Osteocyte (in vitro differentiated cells): ENCODE measurements around a stretch of chr14.

DNA sequence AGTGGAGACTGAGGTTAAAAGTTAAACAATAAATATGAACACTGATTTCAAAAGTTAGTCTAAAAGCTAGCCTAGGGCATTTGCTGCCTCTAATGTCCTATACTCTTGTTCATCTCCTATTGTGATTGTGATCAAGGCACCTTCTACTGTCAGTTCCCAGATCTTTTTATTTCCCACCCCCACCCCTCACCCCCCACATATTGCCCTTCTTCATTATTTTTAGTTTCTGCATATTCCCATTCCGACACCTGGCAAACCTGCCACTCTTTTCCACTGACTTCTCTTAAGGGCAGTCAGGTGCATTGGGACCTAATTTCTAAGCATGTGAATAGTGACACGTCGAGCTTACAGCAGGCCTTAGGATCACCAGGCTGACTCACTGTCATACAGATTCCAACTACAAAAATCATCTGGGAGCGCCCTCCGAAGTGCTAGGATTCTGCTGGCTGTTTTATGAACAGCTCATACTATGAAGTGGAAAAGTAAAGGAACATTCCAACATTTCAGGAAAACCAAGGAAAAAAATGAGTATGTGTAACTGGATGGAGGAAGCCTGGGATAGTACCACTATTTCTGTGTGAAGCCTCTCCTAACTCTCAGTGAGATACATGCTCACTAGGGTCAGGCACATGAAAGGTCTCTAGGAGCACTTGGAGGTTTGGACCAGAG, 257.5 kb downstream of the ZFP36L1 start:
- PRO-cap, result no peak

- PRO-cap, result no peak
Observed at GRCh38 chr14:68584072-68584426, 208.8 kb downstream of the ZFP36L1 start.

- PRO-cap, result no peak
Observed at GRCh38 chr14:68589581-68589842, 203.4 kb downstream of the ZFP36L1 start.

- PRO-cap, result no peak
Observed at GRCh38 chr14:68598483-68599577, 194.0 kb downstream of the ZFP36L1 start.

- PRO-cap, result no peak
Observed at GRCh38 chr14:68620003-68620556, 172.8 kb downstream of the ZFP36L1 start.

DNA sequence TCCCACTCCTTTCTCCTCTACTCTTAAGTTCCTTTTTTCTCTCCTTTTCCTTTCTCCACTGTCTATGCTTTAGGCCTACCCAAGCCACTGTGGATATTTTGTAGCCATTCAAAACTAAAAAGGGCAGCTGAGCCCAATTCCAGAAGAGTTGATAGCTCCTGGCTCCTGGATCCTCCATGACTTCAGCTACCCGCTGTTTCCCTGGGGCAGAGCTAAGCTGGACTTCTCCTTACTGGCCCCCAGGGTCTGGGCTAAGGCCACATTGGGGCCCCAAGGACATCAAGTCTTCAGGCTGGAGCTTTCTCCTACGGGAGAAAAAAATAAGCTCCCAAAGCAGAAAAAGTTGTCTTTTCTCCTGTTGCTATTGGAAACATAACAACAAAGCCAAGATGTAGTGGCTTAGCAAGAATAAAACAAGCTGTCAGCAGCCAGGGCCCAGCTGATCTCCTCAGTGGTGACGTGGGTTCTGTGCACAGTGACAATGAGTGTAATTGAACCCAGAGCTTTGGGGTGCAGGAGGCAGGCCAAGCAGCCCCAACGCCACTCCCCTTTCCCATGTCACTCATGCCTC, 171.4 kb downstream of the ZFP36L1 start:
- PRO-cap, result no peak

DNA sequence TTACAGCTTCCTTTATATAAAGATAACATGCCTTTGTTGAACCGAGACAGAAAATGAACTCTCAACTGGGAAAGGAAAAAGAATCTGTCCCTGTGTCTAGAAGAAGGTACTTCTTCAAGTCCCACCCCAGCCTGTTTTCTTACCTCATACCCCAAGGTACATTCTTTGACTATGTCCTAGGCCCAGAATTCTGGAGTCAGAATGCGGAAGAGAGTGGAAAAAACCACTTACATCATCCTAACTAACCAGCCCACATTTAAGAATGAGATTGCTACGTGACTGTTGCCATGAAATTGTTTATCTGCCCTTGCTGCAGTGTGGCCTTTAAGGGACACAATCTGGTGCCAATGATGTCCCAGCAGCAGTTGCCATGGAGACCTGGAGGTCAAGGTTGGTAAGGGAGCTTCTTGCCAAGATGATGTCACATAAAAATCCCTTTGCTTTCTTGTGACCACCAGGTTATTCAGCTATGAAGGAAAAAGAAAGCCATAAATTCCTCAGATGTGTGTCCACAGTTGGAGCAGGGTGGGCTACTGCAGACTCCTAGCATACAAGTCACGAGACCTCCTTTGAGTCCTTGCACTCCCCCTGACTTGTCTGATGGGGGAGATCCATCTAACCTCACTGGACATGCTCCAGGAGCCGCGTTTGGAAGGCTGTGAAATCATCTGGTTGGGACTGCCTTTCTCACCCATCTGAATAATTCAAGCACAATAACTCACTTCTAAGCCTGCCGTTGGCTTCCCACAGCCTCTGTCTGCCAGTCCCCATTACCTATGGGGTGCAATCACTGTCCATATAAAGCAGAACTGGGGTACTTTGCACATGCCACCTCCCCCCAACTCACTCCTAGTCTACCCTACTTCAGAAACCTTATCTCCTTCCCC, 165.7 kb downstream of the ZFP36L1 start:
- PRO-cap, result no peak

GRCh38 chr14:68633326-68633836, 159.5 kb downstream of the ZFP36L1 start:
- PRO-cap, result no peak

- PRO-cap, result no peak
Observed at GRCh38 chr14:68679695-68680231, 113.1 kb downstream of the ZFP36L1 start.

GRCh38 chr14:68704726-68705547, 87.9 kb downstream of the ZFP36L1 start:
- PRO-cap, result no peak

GRCh38 chr14:68723292-68723648, 69.6 kb downstream of the ZFP36L1 start:
- PRO-cap, result no peak

- PRO-cap, result no peak
Observed at GRCh38 chr14:68763461-68763997, 29.3 kb downstream of the ZFP36L1 start.

DNA sequence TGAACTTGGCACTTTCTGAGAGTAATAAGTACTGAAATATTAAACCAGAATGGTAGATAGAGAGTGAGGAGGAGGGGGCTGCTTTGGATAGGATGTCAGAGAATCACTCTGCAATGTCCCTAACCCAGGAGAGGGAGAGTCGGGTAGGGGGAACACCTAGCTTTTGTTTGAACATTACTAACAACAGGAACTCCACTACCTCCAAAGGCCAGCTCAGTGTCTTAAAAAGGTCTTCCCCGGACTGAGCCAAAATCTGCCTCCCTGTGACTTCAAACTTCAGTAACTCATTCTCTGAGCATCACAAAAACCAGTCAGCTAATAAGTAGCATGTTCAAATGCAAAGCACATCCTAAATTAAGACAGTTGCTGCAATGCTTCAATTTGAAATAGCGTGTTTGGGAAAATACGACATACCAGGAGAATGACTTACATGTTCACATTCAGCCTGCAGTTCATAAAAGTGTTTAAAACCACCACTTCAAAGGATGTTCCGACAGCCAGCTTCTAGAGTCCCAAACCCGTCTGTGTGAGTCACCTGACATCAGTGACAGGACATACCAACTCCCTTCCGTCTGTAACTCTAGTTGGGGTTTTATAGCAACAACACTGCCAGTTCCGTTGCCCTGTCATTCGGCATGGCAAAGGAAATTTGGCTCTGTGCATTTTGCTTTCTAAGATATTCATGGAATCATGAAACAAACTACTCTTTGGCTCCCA, 13.1 kb downstream of the ZFP36L1 start:
- PRO-cap, result no peak

GRCh38 chr14:68781659-68782578, 10.9 kb downstream of the ZFP36L1 start:
- PRO-cap, result no peak

DNA sequence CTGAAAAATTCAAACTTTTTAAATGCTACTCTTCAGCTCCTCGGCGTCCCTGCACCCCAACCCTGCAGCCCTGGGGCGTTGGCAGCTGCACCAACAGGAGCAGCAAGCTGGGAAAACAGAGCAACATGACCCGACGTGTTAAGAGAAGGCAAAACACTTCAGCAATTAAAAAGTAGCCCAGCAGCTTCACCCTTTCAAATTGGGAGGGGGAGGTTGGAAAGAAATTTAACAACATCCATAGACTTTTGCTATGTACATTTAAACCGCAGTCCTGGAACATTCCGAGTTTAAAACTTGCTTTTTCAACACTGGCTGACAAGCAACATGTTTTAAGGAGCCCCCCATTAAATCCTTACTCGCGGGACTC, 1.1 kb downstream of the ZFP36L1 start:
- PRO-cap, result no peak

DNA sequence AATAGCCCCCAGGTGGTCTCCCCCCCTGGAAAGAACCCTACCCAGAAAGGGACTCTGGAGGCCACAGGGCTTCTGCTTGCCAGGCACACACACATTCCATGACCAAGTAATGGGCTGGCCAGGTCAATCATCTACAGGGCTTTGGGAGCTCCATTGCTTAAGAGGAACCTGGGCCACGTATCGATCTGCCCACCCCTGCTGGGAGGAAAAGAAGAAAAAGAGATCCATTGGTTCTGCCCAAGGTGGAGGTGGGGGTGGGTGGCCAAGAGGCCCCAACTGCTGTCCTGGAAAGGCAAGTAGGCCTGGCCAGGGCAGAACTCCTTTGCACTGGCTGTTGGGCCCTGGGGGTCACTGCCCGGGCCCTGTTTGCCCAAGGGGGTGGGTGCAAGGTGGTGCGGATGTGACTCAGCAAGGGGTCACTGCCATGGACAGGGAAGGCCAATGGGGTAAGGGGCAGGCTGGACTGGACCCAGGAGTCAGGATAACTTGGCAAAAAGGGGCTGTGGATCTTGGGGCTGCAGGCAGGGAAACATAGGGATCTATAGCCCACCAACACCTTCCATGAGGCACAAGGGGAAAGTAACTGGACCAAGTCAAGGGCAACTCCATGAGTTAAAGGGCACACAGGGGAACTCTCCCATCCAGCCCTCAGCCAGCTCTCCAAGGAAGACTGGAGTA, 31.0 kb upstream of the ZFP36L1 start:
- PRO-cap, result no peak

DNA sequence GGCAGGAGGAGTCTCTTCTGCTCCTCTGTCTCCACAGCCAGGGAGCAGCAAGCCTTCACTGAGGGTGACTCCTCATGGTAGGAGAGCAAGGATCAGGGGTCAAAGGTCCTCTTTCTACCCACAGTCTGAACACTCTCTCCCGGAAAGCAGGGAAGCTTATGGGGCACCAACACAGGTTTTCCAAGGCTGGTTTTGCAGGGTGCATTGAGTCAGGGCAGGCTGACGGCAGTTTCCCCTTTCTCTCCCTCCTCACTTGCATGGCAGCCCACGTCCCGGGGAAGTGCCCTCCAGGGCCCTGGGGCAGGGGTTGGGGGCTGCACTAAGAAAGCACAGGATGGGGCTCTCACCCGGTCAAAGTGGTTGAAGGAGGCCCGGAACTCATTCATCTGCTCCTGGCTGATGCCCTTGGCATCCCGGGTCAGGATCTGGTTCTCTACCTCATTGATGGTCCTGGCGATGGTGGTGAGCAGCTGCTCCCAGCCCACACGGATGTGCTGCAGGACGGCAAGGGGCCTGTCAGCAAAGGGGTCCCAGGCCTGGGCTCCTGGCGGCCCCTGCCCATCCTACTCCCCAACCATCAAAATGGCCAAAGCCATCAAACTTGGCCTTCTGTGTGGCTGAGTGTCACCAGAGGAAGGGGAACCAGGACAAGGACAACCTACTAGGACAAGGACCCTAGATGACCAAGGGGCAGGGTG, 86.9 kb upstream of the ZFP36L1 start:
- PRO-cap, result no peak

- PRO-cap, result no peak
Observed at GRCh38 chr14:68931983-68932556, 47.0 kb downstream of the ACTN1 start.

DNA sequence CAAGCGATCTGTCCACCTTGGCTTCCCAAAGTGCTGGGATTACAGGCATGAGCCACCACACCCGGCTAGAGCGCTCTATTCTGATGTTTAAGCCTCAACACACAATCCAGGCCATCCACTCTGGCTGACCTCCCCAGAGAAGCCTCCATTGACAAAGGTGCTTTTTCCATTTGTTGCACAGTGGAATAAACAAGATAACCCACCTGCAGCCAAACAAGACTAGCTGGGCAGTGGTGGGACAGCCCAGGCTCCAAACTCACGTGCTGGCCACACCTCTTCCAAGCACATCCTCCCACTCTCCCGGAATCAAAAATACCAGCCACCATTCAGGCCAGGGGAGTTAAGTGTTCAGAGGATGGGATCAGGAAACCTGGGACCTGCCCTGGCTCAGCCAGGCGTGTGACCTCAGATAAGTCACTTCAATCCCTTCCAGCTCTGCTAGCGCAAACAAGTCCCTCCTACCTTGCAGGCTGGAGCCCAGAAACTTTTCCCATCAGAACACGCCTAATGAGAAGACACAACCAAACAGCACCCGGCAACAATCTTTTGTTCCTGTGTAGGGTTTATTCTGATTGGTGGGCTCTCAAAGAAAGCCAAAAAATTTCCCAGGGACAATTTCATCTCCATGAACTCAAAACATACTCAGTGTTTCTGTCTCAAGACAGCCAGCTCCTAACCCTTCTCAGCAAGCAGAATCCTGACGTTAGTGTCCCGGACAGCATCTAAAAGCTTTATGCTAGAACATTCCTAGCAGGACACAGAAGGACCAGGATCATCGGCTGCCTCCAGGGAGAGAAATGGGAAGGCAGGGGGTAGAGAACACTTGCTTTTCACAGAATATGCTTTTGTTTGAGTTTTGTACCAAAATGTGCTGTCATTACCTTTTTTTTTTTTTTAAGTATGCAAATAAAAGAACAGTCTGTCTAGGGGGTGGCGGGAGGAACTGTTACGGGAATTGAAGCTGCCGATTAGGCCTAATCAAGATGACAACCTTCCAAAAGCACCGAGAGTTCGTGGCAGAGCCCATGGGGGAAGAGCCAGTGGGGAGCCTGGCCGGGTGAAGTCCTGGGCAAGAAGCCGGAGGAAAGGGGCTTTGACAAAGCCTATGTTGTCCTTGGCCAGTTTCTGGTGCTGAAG, 43.1 kb downstream of the ACTN1 start:
- PRO-cap, result no peak

- PRO-cap, result no peak
Observed at GRCh38 chr14:68937406-68938514, 41.3 kb downstream of the ACTN1 start.